Measurements from ENCODE around the gene HJURP.

DNA sequence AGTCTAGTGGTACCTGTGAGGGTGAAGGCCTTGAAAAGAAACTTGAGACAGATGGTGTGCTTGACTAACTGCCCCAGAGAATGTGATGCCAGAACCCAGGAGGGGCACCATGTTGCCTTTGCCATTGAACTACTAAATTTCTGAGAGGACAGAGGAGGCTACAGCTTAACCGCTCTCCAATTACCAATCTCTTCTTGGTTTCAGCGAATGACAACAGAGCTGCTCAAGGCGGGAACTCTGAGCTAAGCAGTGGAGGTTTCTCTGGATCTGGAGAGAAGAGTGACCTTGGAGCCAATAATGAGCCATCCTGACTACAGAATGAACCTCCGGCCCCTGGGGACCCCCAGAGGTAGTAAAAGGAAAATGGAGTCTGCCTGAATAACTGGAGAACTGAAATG lies 53.1 kb downstream of the DIS3L2 start:
- PRO-cap: no peak

DNA sequence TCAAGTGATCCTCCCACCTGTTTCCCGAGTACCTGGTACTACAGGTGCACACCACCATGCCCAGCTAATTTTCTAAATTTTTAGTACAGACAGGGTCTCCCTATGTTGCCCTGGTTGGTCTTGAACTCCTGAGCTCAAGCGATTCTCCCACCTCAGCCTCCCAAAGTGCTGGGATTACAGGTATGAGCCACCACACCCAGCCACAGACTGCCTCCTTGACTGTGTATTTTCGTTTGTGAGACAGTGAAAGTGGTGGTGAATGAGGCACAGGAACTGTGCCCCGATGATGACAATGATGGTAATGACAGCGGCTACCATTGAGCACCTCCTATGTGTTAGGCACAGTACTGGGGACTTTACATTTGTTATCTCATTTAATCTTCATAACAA lies 77.8 kb upstream of the ALPP start:
- PRO-cap: no peak

DNA sequence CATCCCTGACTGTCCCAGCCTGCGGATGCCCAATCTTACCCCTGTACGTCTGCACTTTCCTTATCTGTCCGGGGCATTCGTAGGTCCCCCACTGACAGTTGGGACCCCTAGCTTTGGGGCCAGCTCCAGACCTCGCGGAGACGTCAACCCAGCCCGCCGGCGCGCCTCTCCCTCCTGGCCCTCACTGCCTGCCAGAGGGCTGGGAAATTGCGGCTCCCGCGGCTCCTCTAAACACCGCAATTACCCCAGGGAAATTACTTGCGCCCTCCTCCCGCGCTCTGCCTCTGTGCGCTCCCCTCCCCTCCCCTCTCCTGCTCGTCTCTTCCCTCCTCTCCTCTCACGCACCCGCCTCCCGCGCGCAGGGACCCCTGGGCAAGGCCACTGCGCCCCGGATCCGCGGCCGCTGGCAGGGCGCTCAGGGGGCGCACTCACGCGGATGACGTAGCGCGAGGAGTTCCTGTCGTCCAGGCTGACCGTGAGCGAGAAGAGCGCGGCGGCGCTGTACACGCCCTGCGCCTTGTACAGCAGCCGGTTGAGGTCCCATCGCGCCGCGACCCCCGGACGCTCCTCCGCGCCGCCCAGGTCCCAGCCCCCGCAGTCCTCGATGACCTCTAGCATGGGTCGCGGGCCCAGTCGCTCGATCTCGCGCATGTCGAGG lies 2.1 kb downstream of the ECEL1 start:
- PRO-cap: no peak

DNA sequence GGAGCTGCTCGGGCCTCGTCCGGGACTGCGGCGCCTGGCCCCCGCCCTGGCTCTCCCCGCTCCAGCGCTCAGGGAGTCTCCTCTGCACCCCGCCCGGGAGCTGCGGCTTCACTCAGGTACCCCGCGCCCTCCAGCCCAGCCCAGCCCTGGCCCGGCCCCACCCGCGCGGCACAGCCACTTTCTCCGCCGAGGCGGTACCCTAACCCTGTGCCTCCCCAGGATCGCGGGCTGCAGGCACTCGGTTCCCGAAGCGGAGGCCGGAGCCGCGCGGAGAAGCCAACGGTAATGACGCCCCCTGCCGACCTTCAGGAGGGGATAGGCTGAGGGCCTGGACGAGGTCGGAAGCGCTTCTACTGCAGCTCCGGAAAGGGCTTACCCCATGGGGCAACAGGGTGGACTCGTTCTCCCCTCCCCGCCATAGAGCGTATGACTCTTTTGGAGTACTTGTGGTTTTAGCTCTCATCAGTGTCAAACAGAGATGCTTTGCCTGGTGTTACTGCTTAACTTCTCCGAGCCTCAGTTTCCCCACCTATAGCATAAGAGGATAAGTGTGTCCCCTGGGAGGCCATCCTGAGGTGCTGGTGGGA lies 1.8 kb upstream of the CHRND start:
- PRO-cap: no peak

DNA sequence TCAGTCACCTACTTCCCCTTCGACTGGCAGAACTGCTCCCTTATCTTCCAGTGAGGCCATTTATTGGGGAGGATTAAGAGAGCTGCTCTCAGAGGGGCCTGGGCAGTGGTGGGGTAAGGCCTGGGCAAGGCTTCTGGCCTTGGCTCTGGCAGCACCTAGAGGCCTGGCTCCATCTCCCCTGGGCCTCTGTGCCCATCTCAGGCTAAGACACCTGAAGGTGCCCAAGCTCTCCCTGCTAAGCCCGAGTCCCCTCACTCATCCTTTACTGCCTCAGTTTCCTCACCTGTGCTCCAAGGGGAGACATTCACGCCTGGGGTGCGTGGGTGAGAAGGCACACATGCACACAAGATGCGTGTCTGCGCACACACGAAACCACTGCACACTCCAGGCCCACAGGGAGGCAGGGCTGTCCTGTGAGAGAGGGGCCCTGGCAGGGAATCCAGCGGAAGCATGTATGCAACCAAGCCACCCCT lies 2.0 kb downstream of the CHRNG start:
- PRO-cap: no peak

- PRO-cap: no peak
Measured at GRCh38 chr2:232548164-232548941, 2.0 kb downstream of the TIGD1 start.

DNA sequence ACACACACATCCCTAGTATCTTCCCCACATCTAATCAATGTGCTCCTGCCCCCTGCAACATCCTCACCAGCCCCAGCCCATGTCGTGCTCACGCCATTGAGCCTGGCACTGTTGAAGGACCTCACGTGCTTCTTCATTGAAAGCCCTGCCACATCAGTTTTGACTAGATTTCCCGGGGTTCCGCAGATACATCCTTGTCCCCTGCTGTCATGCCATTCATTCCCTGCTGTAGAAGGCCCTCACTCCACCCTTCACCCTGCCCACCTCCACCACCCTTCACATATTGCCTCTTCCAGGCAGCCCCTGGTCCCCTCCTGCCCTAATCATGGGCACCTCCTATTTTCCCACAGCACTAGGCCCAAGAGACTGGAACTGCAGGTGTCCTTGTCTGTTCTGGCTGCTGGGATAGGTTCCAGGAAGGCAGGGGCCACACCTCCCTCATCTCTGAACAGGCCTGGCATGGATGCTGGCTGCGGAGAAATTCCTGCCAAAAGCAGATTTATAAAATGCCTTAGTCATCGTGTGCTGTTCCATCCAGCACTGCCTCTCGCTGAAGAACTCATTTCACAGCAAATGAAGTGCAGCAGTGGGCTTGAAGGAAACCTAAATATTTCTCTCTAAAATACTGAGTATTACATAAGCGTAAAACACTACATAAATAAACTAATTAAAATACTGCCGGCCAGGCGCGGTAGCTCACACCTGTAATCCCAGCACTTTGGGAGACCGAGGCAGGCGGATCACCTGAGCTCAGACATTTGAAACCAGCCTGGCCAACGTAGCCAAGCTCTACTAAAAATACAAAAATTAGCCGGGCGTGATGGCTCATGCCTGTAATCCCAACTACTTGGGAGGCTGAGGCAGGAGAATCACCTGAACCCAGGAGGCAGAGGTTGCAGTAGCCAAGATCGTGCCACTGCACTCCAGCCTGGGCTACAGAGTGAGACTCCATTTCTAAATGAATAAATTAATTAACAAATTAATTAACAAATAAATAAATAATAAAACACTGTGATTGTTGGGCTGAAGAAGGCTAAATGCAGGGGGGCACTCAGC lies 38.4 kb downstream of the EIF4E2 start:
- PRO-cap: no peak

DNA sequence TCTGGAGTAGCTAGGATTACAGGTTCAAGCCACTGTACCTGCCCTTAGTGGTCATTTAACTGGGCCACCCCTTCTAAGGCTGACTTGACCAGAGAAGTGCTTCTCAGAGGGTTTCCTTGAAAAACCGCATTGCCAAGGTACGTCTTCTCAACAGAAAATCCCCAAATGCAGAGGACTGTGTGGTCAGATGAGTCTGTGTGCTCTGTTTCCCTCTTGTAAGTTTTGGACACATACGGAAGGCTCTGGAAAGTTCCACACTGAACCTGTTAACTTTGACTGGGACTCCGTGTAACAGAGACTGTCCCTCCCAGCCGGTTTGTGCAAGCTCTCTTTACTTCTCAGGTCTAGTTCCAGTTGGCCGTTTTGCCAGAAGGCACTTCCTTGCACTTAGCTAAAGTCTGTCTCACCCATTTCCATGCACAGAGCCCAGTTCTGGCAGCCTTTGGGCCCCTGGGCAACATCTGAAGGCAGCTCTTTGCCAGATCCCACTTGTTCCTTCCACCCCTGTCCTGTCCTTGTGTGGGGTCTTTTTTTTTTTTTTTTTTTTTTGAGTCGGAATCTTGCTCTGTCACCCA lies 22.0 kb downstream of the EFHD1 start:
- PRO-cap: unidirectional peak, minus-strand start at position 224 of the sequence; bidirectional peak, plus-strand start at position 347 of the sequence, minus-strand start at position 224 of the sequence

DNA sequence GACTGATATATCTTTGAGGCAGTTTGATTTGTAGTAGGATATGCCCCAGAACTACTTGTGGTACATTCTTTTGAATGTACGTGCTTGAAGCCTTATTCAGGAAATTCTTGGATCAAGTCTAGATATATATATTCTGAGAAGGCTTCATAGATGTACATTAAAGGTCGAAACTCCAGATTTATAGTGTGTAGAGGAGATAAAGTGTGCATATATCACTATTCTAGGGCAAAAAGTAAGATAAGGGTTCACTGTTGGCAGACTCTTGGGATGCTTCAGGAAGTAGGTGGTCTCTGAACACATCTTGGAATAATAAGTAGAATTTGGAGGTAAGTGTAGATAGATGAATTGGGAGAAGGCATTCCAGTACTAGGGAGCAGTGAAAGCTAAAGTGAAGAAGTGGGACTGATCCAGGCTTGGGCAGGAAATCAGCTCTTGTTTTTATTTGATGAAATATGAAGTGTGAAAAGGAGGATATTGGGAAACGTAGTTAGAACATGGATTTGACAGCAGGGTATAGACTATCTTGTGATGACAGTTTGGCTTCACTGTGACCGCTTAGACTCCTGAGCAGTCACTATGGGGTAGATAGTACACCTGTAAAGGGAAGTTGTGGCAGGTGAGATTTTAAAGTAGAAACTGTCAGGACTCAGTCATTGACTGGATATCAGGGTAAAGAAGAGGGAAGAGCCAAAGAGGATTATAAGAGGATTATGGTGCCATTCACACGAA lies 16.5 kb upstream of the KCNJ13 start:
- PRO-cap: no peak

GRCh38 chr2:232835635-232836043 lies 34.4 kb upstream of the SNORC start:
- PRO-cap: no peak

GRCh38 chr2:232979554-232980064 lies 33.4 kb downstream of the NGEF start:
- PRO-cap: no peak

DNA sequence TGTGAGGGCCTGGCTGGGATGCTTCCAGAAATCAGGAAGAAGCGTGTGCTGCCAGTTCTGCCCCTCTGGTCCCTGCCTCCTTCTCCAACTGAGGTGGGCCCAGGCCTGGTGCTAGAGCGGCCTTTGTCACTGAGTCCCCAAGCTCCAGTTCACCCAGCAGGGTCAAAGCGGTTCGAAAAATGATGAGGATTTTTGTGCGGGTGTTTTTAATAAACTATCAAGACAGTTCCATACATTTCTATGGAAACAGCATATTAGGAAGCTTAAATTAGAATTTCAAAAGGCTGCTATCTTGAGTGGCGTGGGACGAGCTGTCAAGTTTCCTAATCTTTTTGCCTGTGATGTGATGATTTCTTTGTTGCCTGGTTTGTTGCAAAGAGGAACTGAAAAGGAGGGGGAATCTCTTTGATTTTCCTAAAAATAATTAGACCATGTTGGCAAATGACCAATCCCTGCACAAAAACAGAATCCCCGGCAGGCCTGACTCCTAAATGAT lies 66.2 kb upstream of the ATG16L1 start:
- PRO-cap: no peak

GRCh38 chr2:233190561-233191222 lies 60.8 kb upstream of the ATG16L1 start:
- PRO-cap: no peak

DNA sequence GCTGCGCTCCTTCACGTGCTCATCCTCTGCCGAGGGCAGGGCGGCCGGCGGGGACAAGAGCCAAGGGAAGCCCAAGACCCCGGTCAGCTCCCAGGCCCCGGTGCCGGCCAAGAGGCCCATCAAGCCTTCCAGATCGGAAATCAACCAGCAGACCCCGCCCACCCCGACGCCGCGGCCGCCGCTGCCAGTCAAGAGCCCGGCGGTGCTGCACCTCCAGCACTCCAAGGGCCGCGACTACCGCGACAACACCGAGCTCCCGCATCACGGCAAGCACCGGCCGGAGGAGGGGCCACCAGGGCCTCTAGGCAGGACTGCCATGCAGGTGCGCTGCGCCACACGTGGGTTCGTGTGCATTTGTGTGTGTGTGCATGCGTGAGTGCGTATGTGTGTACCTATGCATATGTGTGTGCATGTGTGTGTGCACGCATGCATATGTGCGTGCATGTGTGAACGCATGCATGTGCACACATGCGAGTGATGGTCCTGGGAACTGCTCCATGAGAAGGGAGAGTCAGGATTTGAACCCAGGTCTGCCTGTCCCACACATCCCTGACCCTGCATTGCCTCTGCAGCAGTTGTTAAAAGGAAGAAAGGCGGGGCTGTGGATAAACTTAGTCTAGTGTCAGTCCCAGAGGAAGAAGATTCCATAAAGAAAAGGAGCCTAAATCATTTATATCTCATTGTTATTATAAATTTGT lies 46.9 kb upstream of the ATG16L1 start:
- PRO-cap: no peak

DNA sequence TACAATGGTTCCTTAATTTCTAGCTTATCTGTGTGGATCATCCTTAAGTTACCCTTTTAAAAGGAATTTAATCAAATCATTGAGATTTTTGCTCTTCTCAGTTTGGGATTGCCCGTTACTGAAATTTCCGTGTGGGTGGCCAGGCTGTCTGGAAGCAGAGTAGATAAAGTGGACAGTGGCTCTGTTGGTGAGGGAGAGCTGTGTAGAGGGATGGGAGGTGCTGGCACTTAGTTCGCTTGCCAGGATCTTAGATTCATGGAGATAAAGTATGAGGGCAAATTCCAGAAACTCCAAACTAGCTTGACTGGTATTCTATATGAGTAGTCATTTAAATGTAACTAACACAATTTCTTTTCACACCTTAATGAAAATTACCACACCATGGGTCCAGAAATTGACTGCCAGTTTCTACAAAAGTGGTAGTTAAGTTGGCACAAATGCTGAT lies 27.3 kb upstream of the SAG start:
- PRO-cap: no peak

GRCh38 chr2:233354647-233355833 lies 746 bp downstream of the DGKD start:
- PRO-cap: bidirectional peak, plus-strand start at chr2:233355248, minus-strand start at chr2:233355258

GRCh38 chr2:233423190-233423862 lies 69.0 kb downstream of the DGKD start:
- PRO-cap: no peak

DNA sequence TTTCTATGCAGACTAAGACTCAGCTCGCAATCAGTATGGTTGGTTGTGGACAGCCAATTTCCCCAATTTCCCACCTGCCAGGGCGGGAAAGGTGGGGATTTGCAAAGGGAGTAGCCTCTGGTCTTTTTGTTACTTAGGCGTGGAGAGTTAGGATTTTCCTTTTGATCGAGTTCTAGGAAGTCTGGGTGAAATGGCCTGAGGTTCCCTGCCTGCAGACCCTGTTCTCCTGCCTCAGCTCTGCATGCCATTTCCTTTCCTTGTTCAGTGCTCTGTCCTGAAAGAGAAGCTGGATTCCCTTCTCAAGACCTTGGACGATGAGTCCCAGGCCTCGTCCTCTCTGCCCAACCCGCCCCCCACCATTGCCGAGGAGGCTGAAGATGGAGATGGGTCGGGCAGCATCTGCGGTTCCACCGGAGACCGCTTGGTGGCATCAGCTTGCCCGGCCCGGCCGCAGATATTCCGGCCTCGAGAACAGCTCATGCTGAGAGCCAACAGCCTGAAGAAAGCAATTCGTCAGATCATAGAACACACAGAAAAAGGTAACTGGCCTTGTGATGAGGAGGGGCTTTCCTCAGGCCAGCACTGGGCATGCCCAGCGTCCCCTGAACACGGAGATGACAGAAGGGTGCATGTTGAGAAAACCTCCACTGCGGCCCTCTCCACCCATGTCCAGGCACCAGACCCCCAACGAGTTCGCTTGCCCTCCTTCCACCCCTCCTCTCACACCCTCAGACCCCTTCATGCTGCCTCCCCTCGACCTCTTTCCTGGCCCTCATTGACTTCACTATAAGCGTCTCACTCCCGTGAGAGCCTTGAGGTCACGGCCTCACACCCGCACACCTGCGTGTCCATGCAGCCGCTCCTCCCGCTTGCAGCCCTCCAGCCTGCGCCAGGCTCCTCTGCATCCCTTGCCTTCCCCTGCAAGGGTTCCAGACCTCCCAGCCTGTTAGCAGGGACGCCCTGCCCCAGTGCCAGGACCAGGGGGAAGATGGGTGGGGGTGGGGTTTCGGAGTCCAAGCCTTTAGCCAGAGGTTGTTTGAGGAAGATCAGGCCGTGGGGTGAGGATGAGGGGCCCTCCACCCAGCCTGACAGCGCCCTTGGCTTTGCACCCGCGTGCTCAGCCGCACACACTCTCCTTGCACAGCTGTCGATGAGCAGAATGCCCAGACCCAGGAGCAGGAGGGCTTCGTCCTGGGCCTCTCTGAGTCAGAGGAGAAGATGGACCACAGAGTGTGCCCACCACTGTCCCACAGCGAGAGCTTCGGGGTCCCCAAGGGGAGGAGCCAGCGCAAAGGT lies 95.0 kb downstream of the DGKD start:
- PRO-cap: no peak

- PRO-cap: no peak
Measured at GRCh38 chr2:233772232-233773172, 5.6 kb upstream of the MROH2A start.

- PRO-cap: bidirectional peak, plus-strand start at chr2:233854779, minus-strand start at chr2:233854535
Measured at GRCh38 chr2:233854162-233854981, at the start of gene HJURP. Gene HJURP (minus strand): TSS chr2:233854535.

Data from Metastatic Lung Carcinoma in the Adrenal Gland (tissue), 1 donor.